ENCODE results near the gene IL17REL.

DNA sequence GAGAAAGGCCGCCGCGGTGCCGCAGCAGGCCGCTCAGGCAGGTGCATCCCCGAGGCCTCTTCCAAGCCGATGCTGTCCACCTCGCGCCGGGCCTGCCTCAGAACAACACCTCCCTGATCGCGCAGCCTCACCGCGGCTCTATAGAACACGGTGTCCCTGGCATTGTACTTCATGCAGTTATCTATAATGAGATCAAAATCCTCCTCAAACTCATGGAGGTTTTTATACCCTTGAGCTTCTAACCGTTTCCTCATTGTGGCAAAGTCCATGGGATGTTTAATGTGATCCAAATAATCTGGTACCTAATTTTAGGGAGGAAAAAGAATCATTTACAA is 29.9 kb downstream of the BRD1 start:
- PRO-cap, result no peak

DNA sequence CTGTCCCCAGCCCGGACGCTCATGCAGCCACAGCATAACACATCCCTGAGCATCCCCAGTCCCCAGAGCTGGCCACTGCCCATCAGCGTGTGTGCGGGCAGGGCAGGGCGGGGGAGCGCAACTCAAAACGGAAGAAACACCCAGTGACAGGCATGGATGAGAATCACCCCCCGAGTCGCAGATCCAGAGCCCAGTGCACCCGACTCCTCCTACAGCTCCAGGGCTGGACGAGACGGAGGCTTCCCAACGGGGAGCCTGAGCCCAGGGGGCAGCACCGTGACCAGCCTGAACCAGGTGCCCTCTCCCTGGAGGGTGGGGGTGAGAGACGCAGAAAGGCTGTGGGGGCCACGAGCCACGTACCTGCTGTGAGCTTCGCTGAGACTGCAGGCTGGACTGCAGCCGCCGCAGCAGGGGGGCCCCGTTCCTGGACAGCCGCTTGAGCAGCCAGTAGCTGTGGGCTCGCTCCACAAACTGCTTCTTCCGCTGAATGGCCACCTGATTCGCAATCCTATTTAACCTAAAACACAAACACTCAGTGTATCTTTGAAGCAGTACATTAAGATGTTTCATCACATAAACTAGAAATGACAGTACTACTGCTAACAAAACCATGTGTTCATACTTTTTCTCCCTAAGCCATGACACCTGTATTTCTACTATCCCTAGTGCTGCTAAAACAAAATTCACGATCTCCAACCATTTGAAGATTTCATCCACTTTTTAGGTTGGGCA is 23.7 kb downstream of the BRD1 start:
- PRO-cap, result no peak

DNA sequence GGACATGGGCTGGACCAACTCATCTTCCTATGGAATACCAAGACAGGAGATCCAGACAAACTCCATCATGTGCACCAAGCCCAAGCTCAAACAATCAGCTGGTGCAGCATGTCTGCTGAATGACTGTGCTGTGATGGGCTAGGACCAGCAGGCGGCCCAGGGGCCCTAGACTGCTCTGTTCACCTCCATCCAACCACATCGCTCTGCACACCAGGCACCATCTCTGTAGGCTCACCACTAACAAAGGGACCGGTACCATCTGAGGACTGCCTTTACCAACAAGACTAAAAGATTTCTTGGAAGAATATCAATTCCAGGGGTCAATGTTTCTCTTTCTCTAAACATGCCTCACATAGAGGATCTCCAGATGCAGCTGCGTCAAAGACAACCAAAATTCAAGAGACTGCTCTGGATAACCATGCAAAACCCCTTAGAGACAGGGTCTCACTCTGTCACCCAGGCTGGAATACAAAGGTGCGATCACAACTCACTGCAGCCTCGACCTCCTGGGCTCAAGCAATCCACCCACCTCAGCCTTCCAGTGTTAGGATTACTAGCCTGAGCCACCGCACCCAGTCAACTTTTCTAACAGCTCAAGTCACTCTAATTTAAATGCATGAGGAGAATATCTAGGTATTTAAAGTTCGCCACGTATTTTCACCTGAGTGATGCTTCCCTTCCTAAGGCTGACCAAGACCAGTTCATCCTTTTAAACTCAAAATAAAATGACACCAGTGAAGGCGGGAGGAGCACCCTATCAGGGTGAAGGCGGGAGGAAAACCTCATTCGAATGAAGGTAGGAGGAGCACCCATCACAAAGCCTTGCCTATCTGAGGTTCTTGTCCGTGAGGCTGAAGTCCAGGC is 10.0 kb downstream of the BRD1 start:
- PRO-cap, result no peak

GRCh38 chr22:49884417-49884951 is 30.8 kb downstream of the ZBED4 start:
- PRO-cap, result no peak

DNA sequence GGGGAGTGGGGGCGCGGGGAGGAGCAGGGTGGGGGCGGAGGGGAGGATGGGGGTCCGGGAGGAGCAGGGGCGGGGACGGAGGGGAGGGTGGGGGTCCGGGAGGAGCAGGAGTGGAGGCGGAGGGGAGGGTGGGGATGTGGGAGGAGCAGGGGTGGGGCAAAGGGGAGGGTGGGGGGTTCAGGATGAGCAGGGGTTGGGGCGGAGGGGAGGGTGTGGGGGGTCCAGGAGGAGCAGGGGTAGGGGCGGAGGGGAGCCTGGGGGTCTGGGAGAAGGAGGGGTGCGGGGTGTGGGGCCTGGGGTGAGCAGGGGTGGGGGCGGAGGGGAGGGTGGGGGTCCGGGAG is 17.1 kb downstream of the CRELD2 start:
- PRO-cap, result no peak

DNA sequence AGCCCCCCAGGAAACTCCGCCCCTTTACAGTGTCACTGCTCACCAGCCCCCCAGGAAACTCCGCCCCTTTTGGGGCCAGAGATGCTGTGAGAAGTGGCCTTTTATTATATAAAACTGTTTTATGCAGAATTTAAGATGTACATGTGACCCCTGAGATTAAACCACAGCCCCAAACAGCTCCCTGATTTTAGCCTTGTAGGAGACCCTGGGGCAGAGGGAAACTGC is 15.0 kb upstream of the PIM3 start:
- PRO-cap, result no peak

GRCh38 chr22:49947751-49948906 is 12.4 kb upstream of the PIM3 start:
- PRO-cap, result no peak

DNA sequence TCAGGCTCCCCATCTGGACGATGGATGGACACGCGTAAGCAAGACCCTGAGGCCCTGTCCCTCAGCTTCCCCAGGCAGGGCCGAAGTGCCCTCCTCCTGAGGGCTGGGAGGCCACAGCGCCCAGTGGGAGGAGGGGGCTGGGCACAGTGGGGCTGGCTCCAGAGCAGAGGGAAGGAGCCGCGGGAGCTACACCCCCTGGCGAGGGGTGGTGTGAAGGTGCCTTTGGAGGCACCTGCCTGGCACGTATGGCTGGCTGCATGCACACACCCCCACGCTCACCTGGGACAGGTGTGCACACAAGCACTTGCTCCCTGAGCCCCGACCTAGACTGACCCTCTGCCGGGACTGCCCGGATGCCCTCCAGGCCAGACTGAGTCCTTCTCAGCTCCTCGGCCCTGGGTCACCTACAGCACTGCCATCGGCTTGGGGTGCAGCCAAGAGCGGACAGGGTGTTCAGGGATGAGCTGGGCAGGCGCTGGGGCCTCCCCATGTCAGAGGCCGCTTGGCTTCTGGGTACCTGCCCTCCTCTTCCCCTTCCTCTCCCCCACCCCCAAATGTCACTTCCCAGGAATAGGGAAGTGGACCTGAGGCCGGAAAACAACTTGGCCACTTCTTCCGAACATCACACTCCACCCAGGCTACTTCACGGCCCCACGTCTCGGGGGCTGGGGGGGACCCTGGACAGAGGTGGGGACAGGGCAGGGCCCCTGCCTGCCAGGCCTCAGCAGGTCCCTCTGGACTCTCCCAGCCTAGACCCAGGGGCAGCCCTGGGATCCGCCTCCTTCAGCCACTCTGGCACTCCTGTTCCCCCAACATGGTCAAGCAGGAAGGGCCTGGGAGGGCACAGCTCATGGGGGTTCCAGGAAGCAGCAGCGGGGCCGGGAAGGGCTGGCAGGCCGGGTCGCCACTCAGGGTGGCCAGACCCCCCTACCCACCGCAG is 7.3 kb upstream of the PIM3 start:
- PRO-cap, result no peak

GRCh38 chr22:49953909-49954306 is 6.7 kb upstream of the PIM3 start:
- PRO-cap, result no peak

GRCh38 chr22:50012474-50013040 is at the start of gene IL17REL:
IL17REL (minus strand) TSS chr22:50012765.
- PRO-cap, result no peak

GRCh38 chr22:50169298-50170419 is 872 bp upstream of the PANX2 start:
- PRO-cap, result no peak

DNA sequence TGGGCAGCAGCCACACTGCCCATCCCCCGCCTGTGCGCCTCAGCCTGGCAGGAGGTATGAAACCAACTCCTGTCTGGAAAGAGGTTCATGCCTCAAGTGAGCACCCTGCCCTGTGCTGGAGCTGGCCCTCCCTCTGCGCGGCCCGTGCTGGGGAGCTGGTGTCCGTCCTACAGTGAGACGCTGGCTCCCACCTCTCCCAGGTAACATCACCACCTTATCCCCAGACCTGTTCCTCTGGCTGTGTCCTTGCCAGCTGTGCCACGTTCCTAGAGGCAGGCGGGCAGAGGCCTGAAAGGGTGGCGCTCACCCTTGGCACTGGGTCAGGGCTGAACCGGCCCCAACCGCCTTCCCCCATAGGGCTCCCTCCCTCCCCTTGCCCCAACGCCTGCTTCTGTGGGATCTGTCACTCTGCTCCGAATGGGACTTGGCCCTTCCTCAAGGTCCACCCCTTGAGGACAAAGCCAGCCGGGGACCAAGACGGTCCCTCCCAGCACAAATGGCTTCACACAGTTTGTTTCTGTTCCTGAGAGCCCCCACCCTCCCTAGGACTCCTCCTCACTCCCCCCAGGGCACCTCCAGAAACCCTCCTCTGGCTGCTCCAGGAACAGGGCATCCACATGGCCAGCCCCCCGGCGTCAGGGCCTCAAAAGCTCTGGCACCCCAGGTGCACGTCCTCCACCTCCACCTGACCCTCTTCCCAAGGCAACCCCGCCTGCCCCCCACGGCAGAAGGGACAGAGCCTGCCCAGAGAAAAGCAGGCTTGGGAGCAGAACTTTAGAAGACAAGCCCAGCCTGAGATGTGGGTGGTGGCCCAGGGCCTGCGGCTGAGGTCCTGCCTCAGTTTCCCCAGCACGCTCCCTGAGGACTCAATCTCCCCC is 2.8 kb upstream of the TRABD start:
- PRO-cap, result no peak

DNA sequence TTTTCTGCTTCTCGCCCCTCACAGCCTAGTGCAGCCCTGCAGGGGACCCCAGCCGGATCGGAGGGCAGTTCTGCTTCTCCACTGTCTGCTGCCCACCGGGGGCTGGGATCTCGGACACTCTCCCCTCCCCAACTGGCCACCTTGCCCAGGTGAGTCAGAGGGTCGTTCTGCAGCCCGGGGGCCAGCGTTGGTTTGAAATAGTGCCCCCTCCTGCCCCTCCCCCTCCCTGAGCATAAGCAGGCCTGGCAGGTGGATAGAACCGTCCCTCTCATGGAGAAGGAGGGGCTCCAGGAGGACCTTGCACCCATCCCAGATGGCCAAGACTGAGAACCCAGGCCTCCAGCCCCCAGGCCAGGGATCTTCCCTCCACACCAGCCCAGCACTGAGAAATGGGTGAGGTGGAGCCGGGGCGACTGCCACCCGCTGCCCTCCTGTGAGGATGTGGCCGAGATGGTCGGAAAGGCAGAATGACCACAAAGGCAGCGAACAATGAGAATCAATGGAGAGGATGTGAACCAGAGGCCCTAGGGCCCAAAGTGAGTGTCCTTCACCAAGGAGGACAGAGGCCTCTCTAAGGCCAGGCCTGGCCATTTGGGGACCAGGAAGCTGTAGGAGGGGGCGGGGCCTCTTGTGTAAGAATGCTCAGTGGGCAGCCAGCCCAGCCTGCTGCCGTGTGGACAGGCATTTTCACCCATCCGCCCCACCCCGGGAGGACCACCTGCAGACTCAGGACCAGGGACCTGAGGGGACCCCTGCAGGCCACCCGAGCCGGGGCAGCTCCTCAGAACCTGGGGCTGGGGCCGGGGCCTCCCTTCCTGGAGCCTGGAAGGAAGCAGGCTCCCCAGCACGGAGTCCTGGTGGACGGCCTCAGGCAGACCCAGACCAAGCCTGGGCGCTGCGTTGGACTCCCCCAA is 1.9 kb upstream of the TRABD start:
- PRO-cap, result no peak

DNA sequence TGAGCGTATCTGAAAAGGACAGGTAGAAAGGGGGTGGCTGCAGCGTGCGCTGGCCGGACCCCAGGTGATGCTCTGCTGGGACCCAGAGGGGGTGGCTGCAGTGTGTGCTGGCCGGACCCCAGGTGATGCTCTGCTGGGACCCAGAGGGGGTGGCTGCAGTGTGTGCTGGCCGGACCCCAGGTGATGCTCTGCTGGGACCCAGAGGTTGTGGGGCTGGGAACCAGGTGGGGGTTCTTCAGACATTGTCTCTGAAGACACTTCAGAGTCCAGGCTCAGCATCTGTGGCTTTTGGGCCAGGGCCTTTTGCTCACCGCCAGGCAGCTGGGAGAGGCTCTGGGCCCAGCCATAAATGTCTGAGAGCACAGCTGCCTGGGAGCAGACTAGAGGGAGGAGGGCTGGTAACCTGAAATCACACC is 3.9 kb downstream of the TRABD start:
- PRO-cap, result no peak

GRCh38 chr22:50200659-50200930 is 216 bp upstream of the SELENOO start:
- PRO-cap, result bidirectional peak, plus-strand start at chr22:50201021, minus-strand start at chr22:50200877

GRCh38 chr22:50219066-50219717 is 18.4 kb downstream of the SELENOO start:
- PRO-cap, result no peak

DNA sequence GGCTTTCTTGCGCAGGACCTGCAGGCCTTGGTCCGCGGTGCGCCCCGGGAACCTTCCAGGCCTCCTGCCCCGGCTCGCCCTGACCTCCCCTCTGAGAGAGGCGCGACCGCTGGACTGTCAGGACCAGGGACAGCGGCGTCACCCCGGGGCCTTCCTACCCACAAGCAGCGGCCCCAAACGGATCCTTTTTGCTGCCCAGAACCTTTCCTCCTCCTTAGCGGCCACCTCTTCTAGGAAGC is 558 bp upstream of the MAPK11 start:
- PRO-cap, result no peak

- PRO-cap, result no peak
Measured at GRCh38 chr22:50278044-50278416, 7.8 kb upstream of the MAPK11 start.

DNA sequence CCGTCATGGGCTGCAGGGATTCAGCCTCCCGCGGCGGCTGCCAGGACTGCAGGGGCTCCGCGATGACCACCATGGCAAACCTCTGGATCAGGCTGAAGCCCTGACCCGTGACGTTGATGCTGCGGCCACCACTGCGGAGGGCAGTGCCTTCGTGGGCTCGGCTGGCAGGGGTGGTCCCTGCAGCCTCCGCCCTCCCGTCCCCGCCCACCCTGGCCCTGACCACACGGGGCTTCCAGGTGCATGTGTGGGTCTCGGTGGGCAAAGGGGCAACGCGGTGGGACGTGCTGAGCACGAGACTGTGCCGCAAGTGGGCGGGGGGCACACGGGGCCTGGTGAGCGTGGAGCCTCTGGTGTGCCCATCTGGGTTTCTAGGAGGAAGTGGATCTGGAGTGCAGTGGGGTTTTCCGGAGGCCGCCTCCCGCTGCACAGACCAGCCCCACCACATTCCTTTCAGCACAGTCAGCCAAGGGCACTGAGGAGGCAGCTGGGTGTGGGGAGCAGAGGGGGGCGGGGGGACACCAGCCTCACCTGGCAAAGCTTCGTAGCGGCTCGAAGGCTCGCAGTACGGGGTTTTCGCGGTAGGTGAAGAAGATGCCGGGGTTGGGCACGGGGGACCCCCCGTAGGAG is 12.1 kb upstream of the MAPK11 start:
- PRO-cap, result no peak

DNA sequence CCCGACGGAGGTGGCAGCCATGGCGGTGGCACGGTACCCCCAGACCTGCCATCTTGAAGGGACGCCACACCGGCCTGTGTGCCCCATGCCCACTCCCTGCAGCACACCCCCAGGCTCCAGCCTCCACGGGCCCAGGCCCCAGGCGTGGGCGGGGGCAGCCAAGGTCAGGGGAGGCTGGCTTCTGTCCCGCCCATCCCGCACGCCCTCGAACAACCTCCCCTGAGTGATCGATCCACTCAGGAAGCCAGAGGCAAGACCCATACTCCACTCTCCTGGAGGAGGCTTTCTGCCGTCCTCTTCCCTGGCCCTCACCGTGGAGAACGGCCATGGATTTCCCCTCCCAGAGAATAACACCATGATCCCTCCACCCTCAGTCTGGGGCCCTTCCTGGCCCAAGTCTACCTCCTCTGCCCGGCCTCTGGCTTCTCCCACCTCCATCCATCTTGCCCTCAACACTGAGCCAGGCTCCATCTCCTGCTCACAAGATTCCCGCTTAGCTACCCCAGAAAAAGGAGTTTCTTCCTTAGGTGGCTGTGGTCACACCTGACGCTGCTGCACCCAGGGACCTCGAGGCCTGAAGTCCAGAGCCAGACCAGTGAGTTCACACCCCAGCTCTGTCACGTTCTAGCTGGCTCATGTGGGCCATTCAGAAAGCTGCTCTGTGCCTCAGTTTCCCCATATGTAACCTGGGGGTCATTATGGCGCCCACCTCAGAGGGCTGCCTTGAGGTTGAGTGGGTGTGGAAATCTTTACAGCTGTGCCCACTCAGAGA is 10.1 kb downstream of the PLXNB2 start:
- PRO-cap, result no peak

All from ascending aorta (tissue), 1 donor.